Hair follicular keratinocyte (primary cell): Measurements from ENCODE around the gene NEU2.

DNA sequence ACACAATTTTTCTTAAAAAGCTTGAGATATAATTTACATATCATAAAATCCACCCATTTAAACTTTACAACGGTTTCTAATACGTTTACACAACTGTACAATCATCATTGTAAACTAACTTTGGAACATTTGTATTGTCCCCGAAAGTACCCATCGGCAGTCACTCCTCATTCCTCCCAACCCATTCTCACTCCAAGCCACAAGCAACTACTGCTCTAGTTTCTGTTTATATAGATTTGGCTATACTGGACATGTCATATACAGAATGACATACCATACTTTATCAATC is 32.8 kb downstream of the NMUR1 start:
- RAMPAGE, long total RNA, result no peak

- RAMPAGE, long total RNA, result no peak
Observed at GRCh38 chr2:231545441-231546212, 15.4 kb upstream of the NMUR1 start.

GRCh38 chr2:231620686-231622028 is 28.5 kb downstream of the TEX44 start:
- RAMPAGE, long total RNA, result no peak

GRCh38 chr2:231661890-231662645 is 46.3 kb upstream of the PTMA start:
- RAMPAGE, long total RNA, result no peak

- RAMPAGE, long total RNA, result no peak
Observed at GRCh38 chr2:231664750-231665326, 43.5 kb upstream of the PTMA start.

DNA sequence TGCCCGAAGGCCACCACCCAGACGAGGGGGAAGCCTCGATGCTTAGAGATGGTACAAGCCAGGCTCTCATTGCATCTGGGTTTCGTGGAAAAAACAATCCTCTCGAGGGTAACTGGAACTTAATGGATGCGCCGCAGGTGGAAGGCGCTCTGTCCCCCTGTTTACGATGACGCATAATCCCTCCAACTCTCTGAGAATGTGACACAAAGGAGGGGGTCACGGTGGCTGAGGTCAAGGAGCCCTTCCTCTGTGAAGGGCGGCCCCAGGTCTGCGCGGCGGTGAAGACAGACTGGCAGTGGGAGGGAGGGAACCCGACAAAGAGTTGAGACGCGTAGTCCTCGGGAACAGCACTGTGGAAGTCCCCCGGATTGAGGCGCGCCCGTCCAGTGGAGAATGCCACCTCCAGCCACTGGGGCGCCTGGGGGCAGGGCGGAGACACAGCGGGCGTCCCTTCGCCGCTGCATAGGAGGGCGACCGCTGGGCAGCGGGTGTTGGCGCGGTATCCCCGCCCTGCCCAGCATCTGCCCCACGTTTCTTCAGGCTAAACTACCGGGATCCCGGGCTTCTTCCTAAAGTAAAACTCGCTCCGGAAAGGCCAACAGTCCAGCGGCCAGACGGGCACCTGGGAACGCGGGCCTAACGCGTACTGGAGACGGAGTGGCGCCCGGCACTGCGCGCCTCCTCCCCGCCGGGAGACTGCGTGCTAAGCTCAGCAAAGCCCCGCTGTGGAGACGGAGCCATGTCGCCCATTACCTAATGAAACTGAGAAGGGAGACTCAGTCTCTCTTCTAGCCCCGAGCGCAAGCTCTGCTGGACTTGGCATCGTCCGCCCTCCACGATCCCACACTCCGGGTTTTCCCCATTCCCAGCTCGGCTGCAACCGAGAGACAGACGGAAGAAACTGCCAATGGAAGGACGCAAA is 1.9 kb upstream of the PTMA start:
- RAMPAGE, long total RNA, result no peak

GRCh38 chr2:231710028-231710888 is 1.9 kb downstream of the PTMA start:
- RAMPAGE, long total RNA, result no peak

- RAMPAGE, long total RNA, result no peak
Observed at GRCh38 chr2:231711545-231712079, 3.3 kb downstream of the PTMA start.

GRCh38 chr2:231782322-231782934 is 1.3 kb upstream of the PDE6D start:
- RAMPAGE, long total RNA, result no peak

DNA sequence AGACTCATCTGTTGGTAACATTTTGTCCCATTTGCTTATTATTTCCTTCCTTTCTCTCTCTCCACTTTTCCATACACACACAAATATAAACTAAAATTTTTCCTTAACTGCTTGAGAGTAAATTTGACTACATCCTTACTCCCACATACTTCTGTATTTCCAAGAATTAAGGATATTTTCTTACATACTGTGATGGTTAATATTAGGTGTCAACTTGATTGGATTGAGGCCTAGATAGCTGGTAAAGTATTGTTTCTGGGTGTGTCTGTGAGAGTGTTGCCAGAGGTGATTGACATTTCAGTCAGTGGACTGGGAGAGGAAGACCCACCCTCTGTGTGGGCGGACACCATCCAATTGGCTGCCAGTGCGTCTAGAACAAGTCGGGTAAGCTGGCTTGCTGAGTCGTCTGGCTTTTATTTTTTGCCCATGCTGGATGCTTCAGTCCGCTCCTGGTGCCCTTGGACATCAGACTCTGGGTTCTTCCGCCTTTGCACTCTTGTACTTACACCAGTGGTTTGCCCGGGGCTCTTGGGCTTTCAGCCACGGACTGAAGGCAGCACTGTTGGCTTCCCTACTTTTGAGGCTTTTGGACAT is 24.2 kb downstream of the DIS3L2 start:
- RAMPAGE, long total RNA, result no peak

GRCh38 chr2:232133881-232134229 is 172.3 kb downstream of the DIS3L2 start:
- RAMPAGE, long total RNA, result no peak

DNA sequence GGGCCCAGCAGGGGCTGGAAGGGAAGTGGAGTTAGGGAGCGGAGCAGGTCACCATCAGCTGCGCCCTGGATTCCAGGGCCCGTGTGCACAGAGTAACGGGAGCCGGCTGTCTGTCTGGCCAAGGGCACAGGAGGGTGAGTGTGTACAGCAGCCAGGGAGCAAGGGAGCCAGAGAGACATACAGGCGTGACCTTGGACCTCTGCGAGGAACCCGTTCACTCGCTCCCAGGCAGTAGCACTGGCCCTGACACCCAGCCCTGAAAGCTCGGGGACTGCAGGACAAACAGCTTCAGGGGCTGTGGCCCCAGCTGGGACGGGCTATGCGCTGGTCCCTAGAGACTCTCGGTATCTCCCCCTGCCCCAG is 46.3 kb upstream of the ALPP start:
- RAMPAGE, long total RNA, result no peak

- RAMPAGE, long total RNA, result no peak
Observed at GRCh38 chr2:232444123-232444438, 11.9 kb upstream of the ALPI start.

DNA sequence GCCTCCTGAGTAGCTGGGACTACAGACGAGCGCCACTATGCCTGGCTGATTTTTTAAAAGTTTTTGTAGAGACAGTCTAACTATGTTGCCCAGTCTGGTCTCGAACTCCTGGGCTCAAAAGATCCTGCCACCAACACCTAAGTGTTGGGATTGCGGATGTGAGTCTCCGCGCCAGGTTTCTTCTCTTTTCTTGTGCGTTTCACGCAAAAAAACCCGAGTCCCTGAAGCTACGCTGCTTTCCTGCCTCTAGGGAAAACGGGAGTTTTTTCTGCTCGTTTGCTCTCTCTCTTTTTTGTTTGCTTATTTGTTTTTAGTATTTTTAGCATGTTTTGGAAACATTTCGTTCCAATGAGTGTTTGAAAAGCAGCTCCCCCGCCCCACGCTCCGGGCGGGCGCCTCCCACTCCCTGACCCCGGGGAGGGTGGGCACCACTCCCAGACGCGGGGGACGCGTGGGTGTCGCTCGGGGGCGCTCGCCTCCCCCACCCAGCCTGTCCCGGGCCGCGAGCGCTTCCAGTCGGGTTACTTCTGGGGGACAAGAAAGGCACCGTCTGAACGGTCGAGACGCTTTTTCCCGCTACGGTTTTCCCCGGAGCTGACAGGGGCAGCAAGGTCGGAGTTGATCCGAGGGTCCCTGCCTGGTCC is 538 bp upstream of the EFHD1 start:
- RAMPAGE, long total RNA, result no peak

- RAMPAGE, long total RNA, result no peak
Observed at GRCh38 chr2:232655276-232655850, 22.0 kb downstream of the EFHD1 start.

DNA sequence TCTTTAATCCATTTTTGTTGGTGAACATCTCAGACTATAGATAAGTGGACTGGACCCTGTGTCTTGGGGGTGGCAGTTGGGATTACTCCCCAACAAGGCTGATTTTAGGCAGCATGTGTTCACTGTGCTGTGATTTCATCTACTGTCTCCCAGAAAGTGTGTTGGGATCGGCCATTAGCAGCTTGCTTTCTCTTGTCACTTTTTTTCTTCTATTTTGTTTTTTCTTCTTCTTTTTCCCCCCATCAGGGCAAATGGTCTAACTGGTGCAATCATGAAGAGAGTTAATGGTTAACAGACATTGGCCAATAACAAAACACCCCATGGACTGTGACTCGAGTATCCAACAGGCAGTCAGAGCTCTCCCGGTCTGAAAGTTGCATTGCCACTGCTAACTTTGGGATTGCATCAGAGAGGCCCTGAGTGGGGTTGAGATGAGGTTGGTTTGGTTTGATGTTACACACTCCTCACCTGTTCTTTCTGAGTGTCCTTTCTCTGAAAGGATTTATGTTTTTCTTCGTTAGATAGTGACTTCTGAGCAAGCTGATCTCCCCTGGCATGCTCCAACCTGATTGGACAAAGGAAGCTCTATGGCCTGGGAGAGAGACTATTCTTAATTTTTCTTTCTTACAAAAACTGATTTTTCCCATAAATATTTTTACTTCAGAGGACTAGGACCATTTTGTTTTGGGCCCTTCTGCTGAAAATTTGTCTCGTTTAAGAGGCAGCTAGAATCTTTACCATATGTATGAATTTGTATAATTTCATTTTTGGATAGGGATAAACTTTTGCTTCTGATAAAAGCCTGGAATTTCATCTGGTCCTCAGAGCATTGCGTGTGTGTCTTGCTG is 12.8 kb upstream of the SNORC start:
- RAMPAGE, long total RNA, result no peak

DNA sequence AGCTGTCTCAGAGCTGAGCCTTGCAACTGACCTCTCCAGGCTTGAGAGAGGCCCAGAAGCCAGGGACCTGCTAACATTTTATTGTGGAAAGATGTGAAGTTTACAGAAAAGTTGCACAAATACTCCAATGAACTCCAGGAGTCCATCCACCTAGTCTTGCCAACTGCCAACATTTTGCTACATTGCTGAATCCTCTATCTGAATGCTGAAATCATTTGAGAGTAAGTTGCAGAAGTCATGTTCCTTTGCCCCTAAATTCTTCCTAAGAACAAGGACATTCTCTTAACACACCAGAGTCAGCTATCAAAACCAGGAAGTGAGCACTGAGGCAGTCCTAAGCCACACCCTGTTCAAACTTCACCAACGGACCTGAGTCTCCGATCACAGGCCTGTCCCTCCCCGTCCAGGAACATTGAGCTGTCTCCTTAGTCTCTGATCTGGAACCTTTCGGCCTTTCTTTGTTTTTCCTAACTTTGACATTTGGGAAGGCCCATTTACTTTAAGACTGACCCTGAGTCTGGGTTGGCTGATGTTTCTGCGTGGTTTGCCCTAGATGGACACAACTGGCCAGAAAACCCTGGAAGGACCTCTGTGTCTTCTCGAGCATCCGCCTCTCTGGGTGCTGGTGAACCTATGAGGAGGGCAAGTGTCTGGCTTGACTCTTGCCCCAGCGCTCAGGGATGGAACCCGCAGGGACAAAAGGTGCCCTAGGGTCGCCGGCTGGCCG is 4.1 kb downstream of the SNORC start:
- RAMPAGE, long total RNA, result no peak

- RAMPAGE, long total RNA, result no peak
Observed at GRCh38 chr2:233032303-233032783, at the start of gene NEU2. Gene NEU2, plus strand, starts transcription at chr2:233032672.

GRCh38 chr2:233091364-233092232 is 31.5 kb downstream of the INPP5D start:
- RAMPAGE, long total RNA, result no peak

DNA sequence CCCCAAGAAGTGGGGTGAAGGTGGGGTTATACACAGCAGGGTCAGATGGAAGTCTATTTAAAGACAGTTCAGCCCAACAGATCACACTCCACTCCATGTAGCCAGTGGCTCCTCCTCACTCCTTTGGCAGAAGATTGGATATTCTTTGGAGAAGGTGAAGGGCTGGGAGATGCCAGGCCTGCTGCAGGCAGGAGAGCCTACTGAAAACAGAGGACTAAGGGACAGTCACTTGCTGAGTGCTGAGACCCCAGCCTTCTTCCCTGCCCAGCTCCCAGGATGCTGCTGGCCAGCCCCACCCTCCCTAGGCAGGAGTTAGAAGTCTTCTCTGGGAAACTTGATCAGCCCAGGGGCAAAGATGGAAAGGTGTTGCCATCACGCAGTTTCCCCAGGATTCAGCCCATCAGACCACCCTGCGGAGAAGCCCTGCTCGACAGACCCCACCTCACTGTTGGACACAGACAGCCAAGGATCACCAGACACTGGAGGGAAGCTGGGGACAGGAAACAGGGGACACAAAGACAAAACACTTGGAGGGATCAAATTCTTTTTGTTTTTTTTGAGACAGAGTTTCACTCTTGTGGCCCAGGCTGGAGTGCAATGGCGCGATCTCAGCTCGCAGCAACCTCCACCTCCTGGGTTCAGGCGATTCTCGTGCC is 93.6 kb downstream of the INPP5D start:
- RAMPAGE, long total RNA, result no peak